Endodermal cell (in vitro differentiated cells): ENCODE results near the genes FAM149B1 and KAT6B.

- PRO-cap = no peak
These were observed 15.7 kb downstream of the NUDT13 start for GRCh38 chr10:73125533-73126865.

- PRO-cap = no peak
These were observed 10.6 kb downstream of the ECD start for GRCh38 chr10:73157280-73157479.

DNA sequence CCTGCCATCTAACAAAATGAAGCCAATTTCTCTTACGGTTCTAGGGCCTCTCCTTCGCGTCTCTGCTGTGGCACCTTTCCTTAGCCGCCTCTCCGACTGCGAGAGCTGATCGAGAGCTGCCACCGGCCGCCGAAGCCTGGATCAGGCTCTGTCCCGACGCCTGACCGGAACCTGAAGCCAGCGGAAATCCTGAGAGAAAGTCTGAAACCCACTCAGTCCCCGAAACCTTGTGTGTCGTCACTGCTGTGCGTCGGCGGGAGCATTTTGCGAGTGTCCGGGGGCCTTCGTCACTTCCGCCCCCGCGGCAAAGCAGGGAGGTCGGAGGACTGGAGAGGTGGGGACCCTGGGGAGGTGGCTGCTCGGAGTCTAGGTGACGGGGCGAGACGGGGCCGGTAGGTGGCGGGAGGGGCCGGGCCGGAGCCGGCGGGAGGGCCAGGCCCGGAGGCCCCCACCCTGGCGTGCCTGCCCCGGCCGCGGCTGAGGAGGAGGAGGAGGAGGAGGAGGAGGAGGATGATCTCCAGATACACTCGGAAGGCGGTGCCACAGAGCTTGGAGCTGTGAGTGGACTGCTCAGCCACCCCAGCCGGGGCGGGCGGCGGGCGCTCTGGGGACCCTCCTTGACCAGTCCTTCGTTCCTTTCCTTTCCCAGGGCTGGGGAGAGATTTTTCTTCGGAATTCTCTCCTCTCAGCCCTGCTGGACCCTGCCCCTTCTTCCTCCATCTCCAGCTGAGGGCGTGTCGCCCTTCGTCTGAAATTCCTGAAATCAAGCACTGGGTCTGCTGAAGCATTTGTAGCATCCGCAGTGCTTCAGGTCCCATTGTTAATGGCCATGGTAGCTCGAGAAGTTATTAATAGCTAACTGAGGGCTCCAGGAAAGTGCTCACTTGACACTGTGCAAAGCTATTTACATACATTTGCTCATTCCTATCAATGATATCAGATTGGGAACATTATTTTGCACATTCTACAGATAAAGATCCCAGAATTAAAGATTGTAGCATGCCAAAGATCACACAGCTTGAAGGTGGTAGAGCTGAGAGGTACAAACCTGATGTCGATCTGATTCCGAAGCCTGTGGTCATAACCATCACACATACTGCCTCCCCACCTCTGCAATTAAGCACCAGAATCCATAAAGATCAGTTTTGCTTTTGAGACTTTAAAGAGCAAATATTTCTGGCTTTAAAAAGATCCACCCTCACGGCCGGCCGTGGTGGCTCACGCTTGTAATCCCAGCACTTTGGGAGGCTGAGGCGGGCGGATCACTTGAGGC lies at the start of gene FAM149B1:
TSS of gene FAM149B1 (plus strand) at position 290 of the 1,273 bp plus-strand sequence.
- PRO-cap = bidirectional peak, plus-strand start at position 290 of the sequence, minus-strand start at position 188 of the sequence; bidirectional peak, plus-strand start at position 791 of the sequence, minus-strand start at position 750 of the sequence

DNA sequence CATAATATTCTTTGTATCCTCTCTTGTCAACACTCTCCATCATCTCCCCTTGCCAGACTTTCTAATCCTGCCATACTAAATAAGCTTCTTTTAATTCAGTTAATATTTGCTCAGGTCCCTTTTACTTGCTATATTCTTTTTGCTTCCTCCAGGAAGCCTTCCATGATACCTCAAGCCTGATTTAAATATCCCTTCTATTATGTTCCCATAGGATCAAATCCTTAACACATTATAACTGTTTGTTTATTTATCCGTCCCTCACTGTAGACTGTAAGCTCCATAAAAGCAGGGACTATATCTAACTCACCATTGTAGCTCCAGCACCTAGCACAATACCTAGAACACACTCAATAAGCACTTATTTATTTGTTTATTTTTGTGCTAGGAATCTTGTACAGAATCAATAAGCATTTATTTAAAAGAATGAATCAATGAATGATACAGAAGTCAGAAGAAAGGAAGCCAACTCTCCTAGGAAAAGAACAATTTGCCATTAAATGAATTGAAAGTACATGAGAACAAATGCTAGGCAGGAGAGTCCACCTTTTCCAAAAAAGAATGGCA lies 7.3 kb upstream of the PPP3CB start:
- PRO-cap = no peak

DNA sequence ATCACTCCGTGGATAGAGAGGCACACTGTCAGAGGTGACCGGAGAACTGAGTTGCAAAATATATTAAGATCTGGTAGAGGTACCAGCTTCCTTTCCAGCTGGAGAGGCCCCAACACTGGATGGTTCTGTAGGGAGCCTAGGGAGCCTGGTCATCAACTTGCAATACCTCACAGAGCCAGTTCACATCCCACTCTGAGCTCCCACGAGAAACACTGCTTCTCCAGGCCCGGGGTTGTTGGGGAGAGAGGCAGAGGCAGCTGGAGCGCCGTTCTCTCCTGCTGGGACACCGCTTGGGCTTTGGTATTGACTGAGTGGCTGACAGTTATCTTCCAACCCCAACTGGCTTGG lies 436 bp upstream of the FUT11 start:
- PRO-cap = unidirectional peak, plus-strand start at position 223 of the sequence

GRCh38 chr10:73800443-73801436 lies 10.7 kb downstream of the NDST2 start:
- PRO-cap = no peak

DNA sequence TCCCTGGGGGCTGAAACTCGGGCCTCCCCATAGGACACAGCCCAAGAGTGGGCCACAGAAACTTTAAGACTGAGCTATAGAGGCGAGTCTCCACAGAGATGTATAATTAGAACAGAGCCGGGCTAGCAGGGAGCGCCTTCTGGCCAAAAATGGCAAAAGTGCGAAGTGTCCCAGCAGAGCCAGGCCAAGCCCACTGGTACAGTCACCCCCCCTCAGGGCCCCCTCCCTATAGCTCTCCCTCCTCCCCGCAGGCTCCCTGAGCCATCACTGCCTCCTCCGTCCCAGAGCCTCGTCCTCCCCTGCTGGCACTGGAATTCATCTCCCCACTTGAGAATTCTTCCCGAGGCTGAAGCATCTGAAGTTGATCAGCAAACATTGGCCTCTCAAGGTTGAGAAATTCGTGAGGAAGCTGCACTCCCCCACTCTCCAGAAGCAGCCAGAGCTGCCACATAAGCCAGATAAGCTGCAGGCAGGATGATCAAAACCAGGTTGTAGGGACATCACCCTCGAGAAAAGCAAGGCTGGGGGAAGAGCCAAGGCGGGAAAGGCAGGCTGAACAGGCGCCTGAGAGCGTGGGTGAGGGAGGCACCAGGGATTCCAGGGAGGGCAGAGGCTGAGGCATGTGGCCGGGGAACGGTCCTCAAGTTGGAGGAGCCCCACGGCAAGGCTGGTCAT lies 23.4 kb downstream of the CAMK2G start:
- PRO-cap = bidirectional peak, plus-strand start at position 450 of the sequence, minus-strand start at position 310 of the sequence

- PRO-cap = no peak
These were observed 810 bp upstream of the CAMK2G start for GRCh38 chr10:73875277-73875452.

DNA sequence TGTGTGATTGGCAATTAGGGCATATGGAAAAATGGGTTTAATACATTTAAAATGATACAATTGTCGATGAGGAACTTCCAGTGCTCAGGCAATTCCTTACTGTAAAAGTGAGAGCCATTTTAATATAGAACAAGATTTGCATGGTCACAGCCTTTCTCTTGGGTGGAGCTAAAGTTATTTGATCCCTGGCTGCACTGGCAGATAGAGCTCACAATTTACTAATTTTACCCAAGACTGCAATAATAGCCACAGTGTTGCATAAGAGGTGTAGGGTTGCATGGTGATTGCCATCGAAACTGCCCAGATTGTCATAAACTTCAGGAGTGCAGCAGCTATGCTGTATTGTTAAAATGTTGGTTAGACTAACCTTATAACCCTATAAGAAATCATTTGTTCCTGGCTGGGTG lies 49.9 kb downstream of the VCL start:
- PRO-cap = no peak

- PRO-cap = no peak
These were observed 26.4 kb downstream of the ADK start for GRCh38 chr10:74177398-74177759.

DNA sequence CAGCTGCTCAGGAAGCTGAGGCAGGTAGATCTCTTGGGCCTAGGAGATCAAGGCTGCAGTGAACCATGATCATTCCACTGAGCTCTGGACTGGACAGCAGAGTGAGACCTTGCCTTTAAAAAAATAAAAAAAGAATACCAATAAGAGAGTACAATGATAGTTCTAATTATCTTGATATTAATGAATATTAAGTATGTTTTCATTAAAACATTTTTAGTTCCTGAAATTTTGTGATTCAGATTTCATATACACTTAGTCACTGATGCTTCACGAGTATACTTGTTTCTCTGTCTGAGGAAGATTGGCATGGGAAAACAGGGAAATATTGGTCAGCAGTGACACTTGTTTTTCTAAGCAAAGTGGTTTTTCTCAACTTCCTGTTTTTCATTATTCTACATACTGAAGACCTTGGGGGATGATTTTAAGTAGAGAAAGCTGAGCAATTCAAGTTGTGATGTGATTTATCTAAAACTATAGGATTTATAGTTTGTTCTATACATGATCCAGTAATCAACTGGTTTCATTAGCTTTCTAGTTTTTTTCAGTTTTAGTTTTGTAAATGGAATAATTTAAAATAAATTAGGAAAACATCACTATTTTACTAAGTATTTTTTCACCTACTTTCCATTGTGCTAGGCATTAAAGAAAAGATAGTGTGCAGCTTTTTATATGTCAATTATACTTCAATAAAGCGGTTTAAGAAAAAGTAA lies 77.0 kb downstream of the ADK start:
- PRO-cap = no peak

DNA sequence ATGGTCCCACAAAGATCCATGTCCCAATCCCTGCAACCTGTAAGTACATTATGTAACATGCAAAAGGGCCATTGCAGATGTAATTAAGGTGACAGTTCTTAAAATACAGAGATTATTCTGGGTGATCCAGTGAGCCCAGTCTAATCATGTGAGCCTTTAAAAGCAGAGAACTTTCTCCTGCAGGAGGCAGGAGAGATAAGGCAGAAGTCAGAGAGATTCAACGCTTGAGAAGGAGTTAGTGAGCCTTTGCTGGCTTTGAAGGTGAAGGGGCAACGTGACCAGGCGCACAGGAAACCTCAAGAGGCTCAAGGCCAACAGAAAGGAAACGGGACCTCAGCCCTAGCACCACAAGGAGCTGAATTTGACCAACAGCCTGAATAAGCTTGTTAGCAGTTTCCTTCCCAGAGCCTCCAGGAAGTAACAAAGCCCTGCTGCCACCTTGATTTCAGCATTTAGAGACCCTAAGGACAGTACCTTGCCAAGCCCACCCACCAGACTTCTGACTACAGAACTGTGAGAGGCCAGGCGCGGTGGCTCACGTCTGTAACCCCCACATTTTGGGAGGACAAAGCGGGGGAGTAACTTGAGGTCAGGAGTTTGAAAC lies 87.4 kb upstream of the KAT6B start:
- PRO-cap = no peak

GRCh38 chr10:74819259-74819458 lies 7.2 kb upstream of the KAT6B start:
- PRO-cap = no peak

DNA sequence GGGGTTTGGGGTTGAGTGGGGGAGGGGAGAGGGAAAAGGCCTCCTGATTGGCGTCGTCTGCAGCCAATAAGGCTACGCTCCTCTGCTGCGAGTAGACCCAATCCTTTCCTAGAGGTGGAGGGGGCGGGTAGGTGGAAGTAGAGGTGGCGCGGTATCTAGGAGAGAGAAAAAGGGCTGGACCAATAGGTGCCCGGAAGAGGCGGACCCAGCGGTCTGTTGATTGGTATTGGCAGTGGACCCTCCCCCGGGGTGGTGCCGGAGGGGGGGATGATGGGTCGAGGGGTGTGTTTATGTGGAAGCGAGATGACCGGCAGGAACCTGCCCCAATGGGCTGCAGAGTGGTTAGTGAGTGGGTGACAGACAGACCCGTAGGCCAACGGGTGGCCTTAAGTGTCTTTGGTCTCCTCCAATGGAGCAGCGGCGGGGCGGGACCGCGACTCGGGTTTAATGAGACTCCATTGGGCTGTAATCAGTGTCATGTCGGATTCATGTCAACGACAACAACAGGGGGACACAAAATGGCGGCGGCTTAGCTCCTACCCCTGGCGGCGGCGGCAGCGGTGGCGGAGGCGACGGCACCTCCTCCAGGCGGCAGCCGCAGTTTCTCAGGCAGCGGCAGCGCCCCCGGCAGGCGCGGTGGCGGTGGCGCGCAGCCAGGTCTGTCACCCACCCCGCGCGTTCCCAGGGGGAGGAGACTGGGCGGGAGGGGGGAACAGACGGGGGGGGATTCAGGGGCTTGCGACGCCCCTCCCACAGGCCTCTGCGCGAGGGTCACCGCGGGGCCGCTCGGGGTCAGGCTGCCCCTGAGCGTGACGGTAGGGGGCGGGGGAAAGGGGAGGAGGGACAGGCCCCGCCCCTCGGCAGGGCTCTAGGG lies at the start of gene KAT6B:
TSS of gene KAT6B (plus strand) at position 472 of the 874 bp plus-strand sequence.
- PRO-cap = bidirectional peak, plus-strand start at position 301 of the sequence, minus-strand start outside the sequence; bidirectional peak, plus-strand start at position 472 of the sequence, minus-strand start at position 505 of the sequence; bidirectional peak, plus-strand start at position 600 of the sequence, minus-strand start at position 664 of the sequence

- PRO-cap = no peak
These were observed 897 bp downstream of the SAMD8 start for GRCh38 chr10:75112381-75112724.

DNA sequence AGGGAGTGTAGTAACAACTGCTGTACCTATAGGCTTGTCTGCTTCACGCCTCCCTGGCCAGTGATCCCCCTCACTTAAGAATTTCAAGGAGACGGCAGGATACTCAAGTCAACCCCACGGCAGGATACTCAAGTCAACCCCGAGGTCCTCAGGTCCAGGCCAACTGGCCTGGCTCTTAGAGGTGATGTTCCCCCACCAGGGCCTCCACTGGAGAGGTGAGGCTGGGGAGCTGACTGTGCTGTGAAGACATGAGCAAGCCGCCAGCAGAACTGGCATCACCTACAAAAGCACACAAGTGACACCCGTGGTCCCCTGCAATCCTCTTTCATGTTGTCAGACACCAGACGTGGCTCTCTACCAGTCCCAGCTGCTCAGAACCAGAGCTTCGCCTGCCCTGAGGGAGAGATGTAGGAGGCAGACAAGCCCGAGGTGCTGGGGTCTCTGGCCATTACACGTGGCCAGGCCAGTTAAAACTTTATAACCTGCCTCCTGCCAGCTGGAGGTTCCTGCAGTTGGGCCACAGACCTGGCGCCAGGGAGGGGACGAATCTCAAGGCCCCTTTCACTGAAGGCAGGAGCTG lies 2.3 kb downstream of the COMTD1 start:
- PRO-cap = no peak

- PRO-cap = no peak
These were observed 1.9 kb upstream of the ZNF503 start for GRCh38 chr10:75403285-75404077.

DNA sequence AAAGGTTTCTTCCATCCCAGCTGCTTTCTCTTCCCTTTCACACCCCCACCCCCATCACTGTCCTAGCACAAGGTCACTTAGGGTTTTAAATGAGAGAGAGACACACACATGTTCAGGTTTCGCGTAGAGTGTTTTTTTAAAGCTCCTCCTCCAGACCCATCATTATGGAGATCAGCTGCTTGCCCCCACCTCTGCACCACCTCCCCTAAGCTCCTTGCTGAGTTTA lies 18.6 kb downstream of the LRMDA start:
- PRO-cap = no peak

DNA sequence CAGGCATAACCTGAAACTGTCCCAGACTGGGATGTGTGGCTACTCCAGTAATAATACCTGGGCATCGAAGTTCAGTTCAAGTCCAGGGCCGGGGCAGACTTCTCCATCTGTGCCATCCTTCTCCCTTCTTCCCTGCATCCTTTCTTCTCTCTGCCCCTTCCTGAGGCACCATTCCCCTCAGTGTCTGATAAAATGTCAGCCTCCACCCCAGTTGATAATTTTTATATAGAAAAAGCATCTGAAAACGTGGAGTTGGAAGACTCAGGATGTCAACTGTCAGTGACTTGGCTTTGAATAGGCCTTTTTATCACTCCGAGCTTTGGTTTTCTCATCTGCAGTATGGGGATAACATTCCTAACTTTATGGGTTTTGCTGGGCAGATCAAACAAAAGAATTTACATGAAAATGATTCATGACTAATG lies 92.3 kb downstream of the LRMDA start:
- PRO-cap = no peak

DNA sequence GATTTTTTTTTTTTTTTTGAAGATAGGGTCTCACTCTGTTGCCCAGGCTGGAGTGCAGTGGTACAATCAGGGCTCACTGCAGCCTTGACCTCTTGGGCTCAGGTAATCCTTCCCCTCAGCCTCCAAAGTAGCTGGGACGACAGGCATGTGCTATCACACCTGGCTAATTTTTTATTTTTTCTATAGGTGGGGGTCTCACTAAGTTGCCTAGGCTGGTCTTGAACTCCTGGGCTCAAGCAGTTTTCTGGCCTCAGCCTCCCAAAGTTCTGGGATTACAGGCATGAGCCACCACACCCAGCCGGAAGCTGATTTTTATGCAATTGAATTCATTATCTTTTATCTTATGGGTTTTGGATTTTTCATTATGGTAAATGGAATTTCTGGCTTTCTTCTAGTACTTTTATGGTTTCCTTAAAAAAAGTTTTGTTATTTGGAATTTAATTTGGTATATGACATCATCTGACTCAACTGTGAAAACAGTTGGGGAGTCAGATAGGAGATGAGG lies 158.6 kb downstream of the LRMDA start:
- PRO-cap = no peak